Parietal lobe (tissue), 2 donors: ENCODE measurements around a stretch of chr12.

- RAMPAGE, long total RNA: no peak
These were observed 726 bp upstream of the UBC start for GRCh38 chr12:124915180-124915572.

- RAMPAGE, long total RNA: no peak
These were observed 8.5 kb downstream of the AACS start for GRCh38 chr12:125073702-125074097.

DNA sequence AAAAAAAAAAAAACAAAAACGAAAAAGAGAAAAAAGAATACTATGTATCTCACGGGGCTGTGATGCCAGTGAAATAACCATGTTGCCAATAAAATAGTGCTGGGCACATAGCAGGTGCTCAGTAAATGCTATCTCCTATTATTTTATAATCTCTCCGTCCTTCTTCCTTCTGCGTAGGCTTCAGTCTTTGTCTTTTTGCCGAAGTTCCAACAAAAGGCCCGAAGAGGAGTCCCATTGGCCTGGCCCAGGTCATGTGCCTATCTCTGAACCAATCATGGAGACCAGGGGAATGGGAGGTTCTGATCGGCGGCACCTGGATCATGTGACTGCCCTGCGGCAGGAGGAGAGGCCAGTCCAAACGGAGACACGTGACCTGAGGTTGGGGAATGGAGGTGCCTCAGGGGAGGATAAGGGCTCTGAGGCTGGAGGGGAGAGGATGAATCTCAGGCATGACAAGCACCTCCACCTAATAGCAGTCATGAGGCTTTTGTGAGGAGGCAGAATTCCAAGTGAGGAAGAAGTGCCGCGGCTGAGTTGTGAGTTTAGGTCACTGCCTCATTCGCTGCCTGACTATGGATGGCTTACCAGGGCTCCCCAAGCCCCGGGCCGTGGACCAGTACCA is 34.9 kb upstream of the TMEM132B start:
- RAMPAGE, long total RNA: no peak

- RAMPAGE, long total RNA: no peak
These were observed 5.8 kb downstream of the TMEM132B start for GRCh38 chr12:125191973-125192380.

DNA sequence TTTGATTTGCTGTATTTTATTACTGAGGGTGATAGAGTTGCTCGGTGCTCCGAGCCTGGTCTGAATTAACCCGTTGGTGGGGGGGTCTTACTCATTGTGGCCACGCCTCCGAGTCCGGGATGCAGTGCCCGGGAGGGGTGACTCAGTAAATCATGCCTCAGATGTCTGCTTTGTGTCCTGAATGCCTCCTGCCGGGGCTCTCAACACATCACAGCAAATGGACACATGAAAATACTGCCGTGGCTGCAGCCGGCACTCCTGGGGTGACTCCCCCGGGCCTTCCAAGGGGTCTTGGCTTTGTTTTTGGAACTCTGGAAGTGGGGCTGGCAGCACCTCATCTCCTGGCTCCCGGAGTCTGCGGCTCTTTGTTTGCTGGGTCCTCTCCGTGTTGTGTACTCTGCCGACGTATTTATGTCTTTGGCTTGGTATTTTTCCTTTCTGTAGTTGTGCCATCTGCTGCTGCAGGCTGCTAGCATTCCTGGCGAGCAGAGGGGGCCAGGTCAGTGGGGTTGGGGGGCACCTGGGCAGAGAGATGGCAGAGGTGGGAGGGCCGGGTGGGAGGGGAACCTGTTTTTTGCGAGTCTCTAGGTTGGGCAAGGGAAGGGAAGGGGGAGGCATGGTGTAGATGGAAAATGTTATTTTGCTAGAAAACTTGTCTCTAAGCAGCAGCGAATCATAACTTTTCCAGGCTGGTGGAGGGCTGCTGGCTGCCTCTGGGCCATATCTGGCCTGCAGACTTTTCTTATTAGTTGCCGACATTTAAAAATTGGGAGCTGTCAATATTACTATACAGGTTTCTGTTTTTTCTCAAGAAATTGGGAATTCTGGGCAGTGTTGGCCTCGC is 8.2 kb downstream of the TMEM132B start:
- RAMPAGE, long total RNA: no peak

DNA sequence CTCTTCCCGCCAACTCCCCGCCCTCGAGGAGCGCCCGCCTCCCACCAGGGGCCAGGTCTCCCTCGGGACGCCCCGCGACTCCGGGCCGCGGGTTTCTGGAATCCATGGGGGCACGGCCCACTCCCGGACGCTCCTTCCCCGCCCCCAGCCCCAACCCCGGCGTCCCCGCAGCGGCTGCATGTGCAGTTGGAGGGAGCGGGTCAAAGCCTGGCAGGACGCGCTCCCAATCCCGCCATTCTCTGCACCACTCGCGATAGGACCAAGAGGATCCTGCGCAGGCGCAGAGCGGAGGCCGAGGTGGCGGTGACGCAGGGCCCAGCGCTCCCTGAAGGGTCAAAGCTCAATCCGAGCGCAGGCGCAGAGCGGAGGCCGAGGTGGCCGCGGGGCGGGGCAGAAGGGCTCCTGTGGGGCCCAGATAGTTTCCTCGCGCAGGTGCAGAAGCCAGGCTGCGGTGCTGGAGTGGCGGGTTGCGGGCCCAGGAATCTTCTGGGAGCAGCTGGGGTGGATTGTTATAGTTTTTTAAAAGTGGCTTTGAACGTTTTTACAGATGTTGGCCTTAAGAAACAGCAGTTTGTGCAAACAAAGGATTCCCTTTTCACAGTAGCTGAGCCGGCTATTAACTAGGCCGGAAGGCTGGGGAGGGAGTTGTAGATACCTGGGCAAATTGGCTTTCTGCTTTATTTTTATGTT is 675.5 kb downstream of the TMEM132B start:
- RAMPAGE, long total RNA: no peak

GRCh38 chr12:125890987-125891446 is 704.8 kb downstream of the TMEM132B start:
- RAMPAGE, long total RNA: no peak

GRCh38 chr12:126165889-126166543 is 979.8 kb downstream of the TMEM132B start:
- RAMPAGE, long total RNA: no peak

- RAMPAGE, long total RNA: no peak
These were observed 1498.4 kb upstream of the TMEM132C start for GRCh38 chr12:126768548-126769083.

DNA sequence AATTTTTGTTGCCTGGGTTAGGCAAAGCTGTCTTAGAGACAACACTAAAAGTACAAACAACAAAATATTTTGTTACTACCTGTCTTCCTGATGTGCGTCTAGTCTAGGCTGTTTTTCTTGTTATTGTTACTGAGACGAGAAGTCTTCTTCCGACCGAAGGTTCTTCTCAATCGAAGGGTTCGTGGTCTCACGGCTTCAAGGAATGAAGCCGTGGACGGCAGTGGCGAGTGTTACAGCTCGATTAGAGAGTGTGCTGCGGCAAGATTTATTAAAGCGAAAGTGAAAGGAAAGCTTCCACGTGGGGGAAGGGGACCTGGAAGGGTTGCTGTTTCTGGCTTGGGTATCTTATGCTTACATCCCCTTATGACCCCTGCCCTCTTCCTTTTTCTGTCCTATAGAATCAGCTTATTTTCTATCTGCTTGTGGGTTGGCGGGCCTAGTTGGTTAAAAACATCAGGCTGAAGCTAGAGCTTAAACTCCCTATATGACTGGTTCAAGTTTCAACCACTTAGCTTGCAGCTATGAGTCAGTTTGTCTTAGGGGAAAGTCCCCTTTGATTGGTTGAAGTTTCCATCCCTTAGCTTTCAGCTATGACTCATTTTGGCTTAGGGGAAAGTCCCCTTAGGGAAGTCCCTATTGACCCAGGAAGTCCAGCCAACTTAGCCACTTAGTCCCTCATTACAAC is 1494.8 kb upstream of the TMEM132C start:
- RAMPAGE, long total RNA: no peak

DNA sequence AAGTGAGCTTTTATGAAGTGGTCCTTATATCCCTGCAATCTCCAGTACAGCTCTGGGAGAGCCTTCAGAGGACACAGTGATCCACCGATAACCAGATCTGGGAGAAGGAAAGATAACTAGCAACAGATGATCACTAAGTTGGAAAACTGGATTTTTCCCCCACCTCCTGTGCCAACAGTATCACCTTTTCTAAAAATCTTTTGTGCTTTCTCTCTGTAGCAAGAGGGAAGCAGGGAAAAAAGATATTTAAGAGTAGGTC is 1390.5 kb upstream of the TMEM132C start:
- RAMPAGE, long total RNA: no peak

GRCh38 chr12:127165393-127165892 is 1101.5 kb upstream of the TMEM132C start:
- RAMPAGE, long total RNA: no peak

GRCh38 chr12:127284675-127285360 is 982.2 kb upstream of the TMEM132C start:
- RAMPAGE, long total RNA: no peak

- RAMPAGE, long total RNA: no peak
These were observed 58.7 kb upstream of the TMEM132C start for GRCh38 chr12:128208410-128208609.

GRCh38 chr12:128796369-128797096 is 27.2 kb downstream of the SLC15A4 start:
- RAMPAGE, long total RNA: no peak

GRCh38 chr12:128797134-128797817 is 26.5 kb downstream of the SLC15A4 start:
- RAMPAGE, long total RNA: no peak

DNA sequence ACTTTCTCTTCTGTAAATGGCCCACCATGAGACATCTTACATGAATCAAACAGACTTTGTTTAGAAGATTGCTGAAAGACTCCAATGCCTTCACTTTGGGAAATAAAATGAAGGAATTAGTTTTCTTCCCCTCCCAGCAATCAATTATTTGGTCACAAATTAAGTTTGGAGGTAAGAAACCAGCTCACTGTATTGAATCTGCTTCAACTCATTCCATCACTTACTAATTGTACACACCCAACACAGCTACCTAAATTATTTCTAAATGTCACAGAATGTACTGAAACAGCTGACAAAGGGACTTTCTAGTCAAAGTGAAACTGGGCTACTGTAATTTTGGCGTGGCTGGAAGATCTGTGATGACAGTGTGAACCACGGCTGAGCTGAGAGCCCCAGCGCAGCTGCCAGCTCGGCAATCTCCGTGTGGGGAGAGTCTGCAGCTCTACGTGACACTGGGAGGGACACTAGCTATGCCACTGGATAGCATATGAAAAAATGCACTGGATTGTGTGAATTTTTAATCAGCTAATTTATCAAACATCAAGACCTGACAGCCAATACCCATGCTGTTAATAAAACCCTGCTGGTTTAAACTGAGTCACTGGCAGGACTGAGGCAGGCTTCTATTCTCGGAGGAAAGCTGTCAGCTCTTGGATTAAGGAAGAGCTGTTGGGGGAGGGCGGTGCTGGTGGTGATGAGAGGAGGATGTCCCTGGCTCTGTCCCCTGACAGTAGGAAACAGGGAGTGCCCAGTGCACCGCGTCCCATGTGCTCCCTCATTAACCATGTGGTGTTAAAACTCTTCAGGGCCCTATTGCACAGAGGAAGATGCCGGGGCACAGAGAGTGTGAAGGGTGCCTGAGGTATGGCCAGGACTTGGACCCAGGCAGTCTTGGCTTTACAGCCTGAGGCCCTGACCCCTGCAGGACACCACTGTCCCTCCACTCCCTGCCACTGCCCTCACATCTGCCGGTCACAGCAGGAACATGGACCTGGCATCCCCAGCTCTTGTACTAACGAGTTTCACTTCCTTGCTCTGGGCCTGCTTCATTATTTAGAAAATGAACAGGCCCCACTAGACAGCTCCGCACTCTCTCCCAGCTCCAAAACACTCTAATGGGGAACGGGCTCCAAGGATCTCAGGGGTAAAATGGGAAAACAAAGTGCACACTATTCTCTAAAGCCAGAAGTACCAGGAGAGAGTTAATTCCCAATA is 13.3 kb downstream of the SLC15A4 start:
- RAMPAGE, long total RNA: no peak

GRCh38 chr12:128861320-128861777 is 8.1 kb downstream of the GLT1D1 start:
- RAMPAGE, long total RNA: no peak

GRCh38 chr12:129109466-129109852 is 256.2 kb downstream of the GLT1D1 start:
- RAMPAGE, long total RNA: no peak

- RAMPAGE, long total RNA: no peak
These were observed 83.1 kb upstream of the PIWIL1 start for GRCh38 chr12:130254571-130254927.